Temporal lobe (tissue), 2 donors: ENCODE data around the gene SRSF9.

GRCh38 chr12:120292487-120293411 lies 9.4 kb upstream of the SIRT4 start:
- RAMPAGE, long total RNA, result no peak

- RAMPAGE, long total RNA, result no peak
Observed at GRCh38 chr12:120456352-120457486, 10.5 kb downstream of the GATC start.

GRCh38 chr12:120468273-120468863 lies 1.2 kb downstream of the SRSF9 start:
- RAMPAGE, long total RNA, result no peak

GRCh38 chr12:120469612-120470354 lies at the start of gene SRSF9:
Gene SRSF9 (minus strand): TSS chr12:120469748.
- RAMPAGE, long total RNA, result no peak

DNA sequence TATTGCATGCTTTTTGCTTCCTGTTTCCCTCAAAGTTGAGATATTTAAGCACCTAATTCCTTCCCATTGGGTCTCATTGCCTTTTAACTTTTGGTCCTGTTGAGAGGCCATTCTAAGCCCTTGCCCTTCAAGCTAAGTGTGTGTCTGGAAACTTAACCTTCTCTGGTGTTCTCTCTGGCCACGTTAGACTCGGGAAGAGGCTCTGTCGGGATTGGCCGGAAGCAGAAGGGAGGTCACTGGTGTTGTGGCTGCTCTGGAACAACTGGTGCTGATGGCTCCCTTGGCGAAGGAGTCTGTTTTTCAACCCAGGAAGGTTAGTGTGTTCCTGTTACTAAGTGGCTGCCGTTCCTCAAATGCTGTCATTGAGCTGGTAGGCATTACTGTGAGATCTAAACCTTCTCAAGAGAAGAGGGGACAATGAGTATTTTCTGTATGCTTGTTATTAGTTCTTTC lies 18.4 kb downstream of the POP5 start:
- RAMPAGE, long total RNA, result no peak

- RAMPAGE, long total RNA, result no peak
Observed at GRCh38 chr12:120648853-120649745, 8.7 kb downstream of the CABP1 start.

DNA sequence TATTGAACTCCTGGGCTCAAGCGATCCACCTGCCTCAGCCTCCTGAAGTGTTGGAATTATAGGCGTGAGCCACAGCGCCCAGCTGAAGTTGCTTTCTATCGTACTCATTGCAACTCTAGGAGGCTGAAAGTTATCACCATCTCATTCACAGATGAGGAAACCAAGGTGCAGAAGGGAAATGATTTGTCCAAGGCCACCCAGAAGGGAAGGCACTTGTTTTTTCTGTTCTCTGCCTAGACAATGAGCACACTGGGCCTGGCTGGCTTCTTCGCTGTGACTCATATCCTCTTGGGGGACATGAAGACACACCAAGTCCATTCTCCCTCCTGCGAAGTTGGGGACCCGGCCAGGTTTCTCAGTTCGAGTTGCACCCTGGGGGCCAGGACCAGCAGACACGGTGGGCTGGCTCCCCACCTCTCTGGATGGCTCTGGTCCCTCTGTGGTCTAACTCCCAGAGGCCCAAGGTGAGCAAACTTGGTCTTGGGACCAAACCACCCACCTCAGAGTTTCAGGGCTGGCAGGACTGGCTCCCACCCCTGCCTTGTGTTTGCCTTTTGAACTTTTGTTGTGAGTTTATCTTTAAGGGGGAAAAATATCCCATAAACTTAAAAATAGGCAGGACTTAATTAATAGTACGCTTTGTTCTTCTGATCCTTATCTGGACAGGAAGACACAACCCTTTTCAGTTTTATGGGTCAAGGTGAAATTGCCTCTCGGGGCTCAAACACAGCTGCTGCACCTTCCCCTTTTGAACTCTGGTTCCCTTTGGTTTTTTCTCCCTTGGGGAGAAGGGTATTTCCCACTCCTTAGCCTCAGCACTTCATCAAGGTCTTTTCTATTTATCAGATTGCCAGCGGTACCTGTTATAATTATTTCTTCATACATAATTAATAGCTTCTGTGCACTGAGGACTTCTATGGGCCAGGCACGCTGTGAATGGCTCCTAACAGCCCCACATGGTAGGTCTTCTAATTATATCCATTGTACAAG lies 9.0 kb upstream of the MLEC start:
- RAMPAGE, long total RNA, result no peak

DNA sequence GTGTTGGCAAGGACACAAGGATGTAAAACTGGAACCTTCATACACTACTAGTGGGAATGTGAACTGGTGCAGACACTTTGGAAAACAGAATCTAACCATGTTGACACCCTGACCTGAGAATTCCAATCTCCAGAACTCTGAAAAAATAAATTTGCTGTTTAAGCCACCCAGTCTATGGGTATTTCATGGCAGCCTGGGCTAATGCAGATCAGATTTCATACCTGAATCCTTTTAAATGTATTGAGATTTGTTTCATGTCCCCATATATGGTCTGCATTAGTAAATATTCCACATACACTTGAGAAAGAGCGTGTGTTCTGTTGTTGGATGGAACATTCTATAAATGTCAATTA lies 67.9 kb downstream of the ACADS start:
- RAMPAGE, long total RNA, result no peak

DNA sequence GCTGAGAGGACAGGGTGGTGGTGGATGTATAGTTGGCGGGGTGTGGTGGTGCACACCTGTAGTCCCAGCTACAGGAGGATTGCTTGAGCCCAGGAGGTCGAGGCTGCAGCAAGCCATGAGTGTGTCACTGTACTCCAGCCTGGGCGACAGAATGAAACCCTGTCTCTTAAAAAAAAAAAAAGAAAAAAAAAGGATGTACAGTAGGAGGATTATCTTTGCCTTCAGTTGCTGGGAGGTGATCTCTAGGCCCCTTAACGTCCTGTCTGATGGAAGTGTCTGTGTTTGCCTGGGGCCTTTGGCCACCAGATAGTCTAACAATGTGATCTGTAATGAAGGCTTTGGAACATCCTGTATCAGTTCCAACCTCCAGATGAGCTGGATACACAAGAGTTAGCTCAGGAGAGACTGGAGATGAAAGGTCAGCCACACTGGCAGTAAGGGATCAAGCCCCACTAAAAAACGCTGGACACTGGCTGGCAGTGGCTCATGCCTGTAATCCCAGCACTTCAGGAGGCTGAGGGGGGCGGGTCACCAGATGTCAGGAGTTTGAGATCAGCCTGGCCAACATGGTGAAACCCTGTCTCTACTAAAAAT lies 19.2 kb upstream of the HNF1A start:
- RAMPAGE, long total RNA, result no peak

DNA sequence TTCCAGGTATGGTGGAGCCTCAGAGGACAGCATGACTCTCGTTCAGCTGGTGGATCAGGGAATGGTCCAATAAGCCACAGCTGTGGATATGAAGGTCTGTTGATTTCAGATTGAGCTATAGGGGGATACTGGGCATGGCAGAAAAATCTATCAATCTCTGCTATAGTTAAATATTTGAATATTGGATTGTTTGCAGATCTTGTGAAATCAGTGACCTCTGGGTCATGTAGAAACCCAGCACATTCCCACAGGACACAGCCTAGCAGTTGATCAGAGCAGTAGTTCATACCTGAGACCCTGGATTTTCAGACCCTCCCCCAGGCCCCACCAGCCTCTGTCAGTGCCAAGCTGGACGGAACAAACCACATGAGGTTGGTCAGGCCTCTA lies 15.8 kb upstream of the P2RX7 start:
- RAMPAGE, long total RNA, result no peak

GRCh38 chr12:121217076-121217614 lies 7.2 kb downstream of the P2RX4 start:
- RAMPAGE, long total RNA, result no peak

DNA sequence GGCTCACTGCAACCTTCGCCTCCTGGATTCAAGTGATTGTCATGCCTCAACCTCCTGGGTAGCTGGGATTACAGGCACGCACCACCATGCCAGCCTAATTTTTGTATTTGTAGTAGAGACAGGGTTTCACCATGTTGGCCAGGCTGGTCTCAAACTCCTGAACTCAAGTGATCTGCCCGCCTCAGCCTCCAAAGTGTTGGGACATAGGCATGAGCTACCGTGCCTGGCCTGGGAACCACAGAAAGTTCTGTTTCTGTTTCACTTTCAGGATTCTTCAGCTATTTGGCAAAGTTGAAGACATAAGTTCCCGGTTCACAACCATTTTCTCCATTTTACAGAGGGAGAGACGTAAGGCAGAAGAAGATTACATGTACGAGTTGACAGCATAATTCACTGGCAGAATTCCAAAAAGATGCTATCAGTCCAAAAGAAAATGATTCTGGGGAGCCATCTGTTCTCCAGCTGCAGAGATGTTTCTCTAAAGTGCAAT lies 8.2 kb upstream of the RNF34 start:
- RAMPAGE, long total RNA, result no peak

- RAMPAGE, long total RNA, result no peak
Observed at GRCh38 chr12:121452241-121453189, 52.6 kb downstream of the RNF34 start.

DNA sequence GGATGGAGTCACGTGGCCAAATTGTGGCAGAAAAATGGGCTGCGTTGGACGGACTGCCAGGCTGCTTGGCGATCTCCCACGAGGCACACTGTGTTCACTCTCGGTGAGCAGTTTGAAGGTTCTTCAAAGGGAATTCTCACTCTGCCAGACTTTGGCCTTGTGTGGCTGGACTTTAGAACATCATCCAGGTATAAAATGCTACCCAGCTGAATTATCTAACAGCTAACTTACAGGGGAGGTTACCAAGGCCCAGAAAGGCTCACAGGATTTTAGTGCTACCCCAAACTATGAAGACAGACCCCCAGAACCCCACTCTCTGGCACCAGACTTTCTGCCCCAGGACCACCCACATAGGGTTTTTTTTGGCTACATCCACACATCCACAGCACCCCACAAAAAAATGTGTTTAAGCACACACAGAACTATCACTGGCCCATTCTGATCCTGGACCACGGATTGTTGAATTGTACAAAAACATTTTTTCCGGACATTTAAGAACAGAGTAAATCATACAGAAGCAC lies 84.9 kb downstream of the KDM2B start:
- RAMPAGE, long total RNA, result no peak

- RAMPAGE, long total RNA, result no peak
Observed at GRCh38 chr12:121535161-121535795, 45.5 kb downstream of the KDM2B start.

DNA sequence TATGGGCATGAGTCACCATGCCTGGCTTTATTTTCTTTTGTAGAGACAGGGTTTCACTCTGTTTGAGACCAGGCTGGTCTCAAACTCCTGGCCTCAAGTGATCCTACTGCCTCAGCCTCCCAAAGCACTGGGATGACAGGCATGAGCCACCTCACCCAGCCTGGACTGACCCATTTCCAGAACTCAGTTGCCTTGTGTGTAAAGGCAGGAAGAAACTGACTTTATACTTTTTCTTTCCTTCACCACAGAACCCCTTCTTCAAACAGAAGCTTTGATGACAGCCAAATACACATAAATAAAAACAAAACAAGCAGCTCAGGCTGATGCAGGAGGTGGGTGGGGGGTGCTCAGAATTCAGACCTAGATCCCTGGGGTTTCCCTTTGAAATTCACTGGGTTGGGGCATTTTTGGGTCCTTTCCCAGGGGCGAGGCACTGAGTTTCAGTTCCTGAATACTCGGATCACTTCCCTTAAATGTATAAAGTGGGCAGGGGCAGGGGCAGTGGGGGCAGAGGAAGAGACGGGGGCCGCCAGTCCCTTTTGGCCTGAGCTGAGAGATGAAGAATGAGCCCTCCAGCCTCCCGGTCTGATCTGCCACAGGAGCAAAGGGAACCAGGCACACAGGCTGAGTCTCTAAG lies 20.6 kb downstream of the KDM2B start:
- RAMPAGE, long total RNA, result no peak

DNA sequence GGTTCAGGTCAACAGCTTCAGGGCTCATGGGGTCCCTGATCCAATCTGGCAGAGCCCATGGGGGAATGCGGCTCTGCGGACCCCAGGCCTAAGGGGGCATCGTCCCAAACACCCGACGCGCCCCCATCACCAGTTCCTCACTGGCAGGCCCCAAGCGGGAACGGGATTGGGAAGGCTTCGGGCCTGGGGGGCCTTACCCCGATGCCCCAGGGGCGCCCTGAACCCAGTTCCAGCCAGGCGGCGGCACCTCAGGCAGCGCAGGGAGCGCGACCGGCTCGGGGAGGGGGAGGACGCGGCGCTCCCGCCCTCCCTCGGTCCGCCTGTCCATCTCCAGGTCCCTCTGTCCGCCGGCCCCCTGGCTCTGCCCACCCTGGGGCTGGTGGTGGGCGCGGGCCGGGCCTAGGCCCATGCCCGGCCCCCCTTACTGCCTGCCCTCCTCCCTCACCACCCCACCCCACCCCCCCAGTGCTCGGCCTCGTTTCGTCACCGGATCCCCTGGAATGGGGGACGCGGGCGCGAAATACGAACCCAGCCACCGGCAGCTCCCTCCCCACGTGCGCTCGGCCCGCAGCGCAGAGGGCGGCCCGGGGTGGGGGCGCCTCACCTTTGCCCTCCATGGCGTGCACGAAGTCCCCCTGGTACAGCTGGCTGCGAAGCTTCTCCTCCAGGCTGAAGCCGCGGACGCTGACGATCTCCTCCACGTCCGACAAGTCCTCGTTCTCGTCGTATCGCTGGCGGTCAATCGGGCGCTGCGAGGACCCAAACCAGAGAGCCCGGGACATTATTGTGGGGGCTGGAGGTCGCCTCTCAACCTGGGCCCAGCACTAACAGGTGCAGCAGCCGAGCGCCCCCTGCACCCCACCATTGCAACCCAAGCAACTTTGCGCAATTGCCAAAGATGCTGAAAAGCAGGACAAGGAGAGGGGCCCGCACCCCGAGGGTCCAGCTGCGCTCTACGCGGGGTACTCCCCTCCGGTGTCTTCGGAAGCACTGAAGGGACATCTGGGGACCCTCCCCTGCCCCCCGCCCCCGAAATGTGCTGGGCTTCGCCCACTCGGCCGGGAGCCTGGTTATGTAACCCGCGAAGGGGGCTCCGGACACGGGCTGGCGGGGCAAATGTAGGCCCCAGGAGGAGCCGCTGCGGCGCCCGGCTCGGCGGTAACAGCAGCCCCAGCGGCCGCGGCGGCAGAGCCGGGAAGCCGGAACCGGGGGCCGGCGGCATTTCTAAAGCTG lies 2.2 kb downstream of the KDM2B start:
- RAMPAGE, long total RNA, result no peak

GRCh38 chr12:121663752-121664296 lies 5.6 kb downstream of the MORN3 start:
- RAMPAGE, long total RNA, result no peak

GRCh38 chr12:121754870-121755335 lies 38.6 kb downstream of the RHOF start:
- RAMPAGE, long total RNA, result no peak

DNA sequence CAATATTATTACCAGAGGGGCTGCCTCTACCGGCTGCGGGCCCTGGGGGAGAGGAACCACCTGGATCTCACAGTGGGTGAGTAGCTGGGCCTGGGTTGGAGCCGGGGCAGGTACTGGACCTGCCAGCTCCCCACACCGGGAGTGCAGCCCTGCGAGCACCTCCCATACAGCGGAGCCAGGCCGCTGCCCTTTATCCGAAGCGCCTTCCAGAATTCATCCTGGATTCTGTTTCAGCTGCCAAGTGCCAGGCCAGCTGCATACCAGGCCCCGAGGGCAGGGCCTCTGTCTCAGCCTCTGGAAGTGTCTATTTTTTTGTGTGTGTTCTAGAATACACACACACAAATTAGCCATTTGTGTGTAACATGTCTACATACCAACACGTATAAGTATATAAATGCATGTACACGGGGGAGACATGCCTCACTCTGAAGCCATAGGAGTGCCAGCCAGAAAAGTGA lies 20.0 kb downstream of the RHOF start:
- RAMPAGE, long total RNA, result no peak